ENCODE data around the genes ZBTB22 and ITPR3.

DNA sequence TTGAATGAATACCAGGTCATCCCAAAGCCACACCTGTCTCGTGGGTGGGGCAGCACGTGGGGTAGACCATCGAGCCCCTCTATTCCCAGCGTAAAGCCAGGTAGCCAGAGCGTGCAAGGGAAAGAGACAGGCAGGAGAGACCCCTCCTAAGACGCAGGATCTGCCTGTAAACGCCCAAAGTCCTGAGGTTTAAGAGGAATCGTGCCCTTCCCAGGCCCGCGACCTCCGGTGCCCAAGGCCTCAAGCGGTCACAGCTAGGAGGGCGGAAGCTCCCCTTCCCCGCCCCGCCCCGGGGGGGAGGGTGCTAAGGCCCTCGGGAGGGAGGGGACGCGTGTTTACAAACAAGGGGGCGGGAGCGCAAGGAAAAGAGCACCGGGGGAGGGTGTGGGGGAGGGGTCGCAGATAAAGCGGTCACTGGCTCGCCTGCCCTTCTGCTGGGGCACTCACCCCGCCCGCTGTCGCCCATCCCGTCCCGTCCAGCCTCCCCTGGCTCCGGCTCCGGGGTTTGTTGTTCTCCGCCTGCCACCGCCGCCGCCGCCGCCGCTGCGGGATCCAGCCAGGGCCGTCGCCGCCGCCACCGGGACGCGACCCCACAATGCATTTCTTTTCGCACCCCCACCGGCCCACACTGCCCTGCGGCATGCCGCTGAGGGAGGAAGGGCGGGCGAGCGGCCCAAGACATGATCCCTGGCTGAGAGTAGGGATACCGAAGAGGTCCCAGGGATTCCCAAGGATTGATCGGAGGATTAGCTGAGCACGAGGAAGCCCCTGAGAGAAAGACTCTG lies 478 bp downstream of the RXRB start:
CAGE:
- cytosol, long polyA minus RNA: no peak
- cytosol, long polyA plus RNA: no peak
- long polyA plus RNA: no peak
- nucleus, long polyA minus RNA: no peak
- nucleus, long polyA plus RNA: no peak

GRCh38 chr6:33250288-33251051 lies 21.2 kb downstream of the VPS52 start:
CAGE:
- cytosol, long polyA minus RNA: no peak
- cytosol, long polyA plus RNA: no peak
- long polyA plus RNA: no peak
- nucleus, long polyA minus RNA: no peak
- nucleus, long polyA plus RNA: no peak

CAGE:
- cytosol, long polyA minus RNA: no peak
- cytosol, long polyA plus RNA: no peak
- long polyA plus RNA: no peak
- nucleus, long polyA minus RNA: no peak
- nucleus, long polyA plus RNA: no peak
Observed at GRCh38 chr6:33317302-33318688, at the start of gene ZBTB22. Gene ZBTB22 (minus strand): TSS chr6:33317744.

DNA sequence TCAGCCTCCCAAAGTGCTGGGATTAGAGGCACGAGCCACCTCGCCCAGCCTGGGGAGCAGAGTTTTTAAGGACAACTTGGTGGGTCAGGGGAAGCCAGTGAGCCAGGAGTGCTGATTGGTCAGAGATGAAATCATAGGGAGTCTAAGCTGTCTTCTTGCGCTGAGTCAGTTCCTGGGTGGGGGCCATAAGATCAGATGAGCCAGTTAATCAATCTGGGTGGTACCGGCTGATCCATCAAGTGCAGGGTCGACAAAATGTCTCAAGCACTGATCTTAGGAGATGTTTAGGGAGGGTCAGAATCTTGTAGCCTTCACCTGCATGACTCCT lies 15.7 kb upstream of the KIFC1 start:
CAGE:
- cytosol, long polyA minus RNA: no peak
- cytosol, long polyA plus RNA: no peak
- long polyA plus RNA: no peak
- nucleus, long polyA minus RNA: no peak
- nucleus, long polyA plus RNA: no peak

DNA sequence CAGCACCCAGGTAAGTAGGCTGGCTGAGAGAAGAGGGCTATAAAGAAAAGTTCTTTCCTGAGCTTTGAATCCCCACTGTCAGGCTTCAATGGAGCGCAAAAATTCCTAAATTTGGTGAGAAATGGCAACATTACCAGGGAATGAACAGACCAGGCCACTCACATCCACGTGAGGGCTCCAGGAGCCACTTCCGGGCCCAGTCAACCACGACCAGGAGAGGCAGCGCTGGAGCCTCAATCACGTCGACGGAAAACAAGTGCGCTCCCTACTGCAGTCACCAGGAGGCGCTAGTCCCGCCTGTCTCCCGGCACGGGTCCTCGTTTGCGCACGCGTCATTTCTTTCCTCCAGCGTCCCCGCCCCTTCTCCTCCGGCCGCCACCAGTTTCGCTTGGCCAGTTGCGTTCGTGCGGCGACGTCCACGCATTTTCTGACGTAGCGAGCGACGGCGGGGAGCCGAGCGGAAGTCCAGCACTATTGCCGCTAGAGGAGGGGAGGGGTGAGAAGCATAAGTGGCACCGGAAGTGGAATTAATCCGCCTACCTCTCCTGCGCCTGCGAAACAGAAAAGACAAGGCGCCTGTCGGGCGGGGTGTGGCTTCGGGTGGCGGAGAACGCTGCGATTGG lies 382 bp upstream of the KIFC1 start:
CAGE:
- cytosol, long polyA minus RNA: start-site peak on the plus strand centred at position 566 of the sequence, 10 bp wide, 8 reads
- cytosol, long polyA plus RNA: no peak
- long polyA plus RNA: no peak
- nucleus, long polyA minus RNA: no peak
- nucleus, long polyA plus RNA: no peak

GRCh38 chr6:33403401-33404212 lies 7.2 kb upstream of the PHF1 start:
CAGE:
- cytosol, long polyA minus RNA: no peak
- cytosol, long polyA plus RNA: no peak
- long polyA plus RNA: no peak
- nucleus, long polyA minus RNA: no peak
- nucleus, long polyA plus RNA: no peak

DNA sequence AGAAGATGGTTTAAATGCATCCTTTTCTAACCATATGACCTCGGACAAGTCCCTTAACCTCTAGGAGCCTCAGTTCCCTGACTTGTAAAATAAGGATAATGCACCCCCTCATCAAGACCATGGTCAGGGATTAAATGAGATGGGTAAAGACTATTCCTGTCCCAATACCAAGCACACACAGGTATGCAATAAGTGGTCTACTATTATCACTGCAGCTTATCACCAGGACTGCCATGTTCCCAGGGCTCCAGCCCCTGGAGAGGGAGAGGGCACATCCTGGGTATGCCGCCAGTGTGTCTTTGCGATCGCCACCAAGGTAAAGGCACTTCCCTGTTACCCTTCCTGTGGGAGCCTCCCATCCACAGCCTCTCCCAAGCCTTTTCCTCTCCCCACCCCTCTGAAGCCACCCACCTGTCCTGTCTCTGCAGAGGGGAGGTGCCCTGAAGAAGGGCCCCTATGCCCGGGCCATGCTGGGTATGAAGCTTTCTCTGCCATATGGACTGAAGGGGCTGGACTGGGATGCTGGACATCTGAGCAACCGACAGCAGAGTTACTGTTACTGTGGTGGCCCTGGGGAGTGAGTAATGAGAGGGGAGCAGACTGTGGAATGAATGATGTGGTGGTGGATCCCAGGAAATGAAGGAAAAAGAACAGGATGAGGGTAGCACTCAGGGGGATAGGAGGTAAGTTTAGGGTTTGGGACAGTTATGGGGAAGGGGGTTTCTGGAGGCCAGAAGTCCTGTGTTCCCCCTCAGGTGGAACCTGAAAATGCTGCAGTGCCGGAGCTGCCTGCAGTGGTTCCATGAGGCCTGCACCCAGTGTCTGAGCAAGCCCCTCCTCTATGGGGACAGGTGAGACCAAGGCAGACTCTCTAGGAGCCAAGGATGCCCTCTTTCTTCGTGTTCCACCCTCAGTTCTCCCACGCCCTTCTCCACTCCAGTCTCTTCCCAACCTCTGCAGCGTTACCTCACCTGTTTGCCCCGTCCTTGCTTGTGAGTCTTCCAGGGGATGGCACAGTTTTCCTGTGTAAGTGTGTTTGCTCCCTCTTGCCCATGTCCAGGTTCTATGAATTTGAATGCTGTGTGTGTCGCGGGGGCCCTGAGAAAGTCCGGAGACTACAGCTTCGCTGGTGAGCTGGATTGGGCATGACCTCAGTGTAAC lies 2.5 kb downstream of the PHF1 start:
CAGE:
- cytosol, long polyA minus RNA: no peak
- cytosol, long polyA plus RNA: no peak
- long polyA plus RNA: no peak
- nucleus, long polyA minus RNA: no peak
- nucleus, long polyA plus RNA: no peak

DNA sequence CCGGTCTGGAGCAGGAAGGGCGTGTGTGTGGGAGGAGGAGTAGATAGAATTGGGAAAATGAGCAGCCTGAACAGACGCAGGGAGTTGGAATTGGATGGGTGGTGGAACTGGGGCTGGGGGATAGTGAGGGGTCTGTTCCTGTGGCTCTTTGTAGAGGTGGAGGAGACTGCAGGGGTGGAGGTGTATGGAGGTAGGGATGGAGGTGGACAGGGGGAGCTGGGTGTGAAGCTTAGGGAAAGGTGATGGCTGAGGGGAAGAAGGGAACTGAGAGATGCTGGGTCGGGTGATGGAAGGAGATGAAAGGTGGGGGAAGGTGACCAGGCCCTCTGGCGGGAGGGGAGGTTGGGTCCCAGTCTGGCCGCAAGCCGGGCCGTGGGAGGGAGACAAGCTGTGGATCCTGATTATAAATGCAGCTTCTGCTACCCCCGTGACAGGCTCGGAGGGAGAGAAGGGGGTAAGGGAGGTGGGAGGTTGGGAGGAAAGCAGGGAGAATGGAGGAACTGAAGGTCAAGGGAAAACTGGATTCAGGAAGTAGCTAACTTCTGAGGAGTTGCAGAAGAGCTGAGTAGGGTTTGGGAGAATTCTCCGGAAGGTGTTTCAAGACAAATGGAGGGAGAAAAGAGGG lies 5.2 kb downstream of the SYNGAP1 start:
CAGE:
- cytosol, long polyA minus RNA: no peak
- cytosol, long polyA plus RNA: no peak
- long polyA plus RNA: no peak
- nucleus, long polyA minus RNA: no peak
- nucleus, long polyA plus RNA: no peak

GRCh38 chr6:33431783-33432541 lies 12.1 kb downstream of the SYNGAP1 start:
CAGE:
- cytosol, long polyA minus RNA: no peak
- cytosol, long polyA plus RNA: no peak
- long polyA plus RNA: no peak
- nucleus, long polyA minus RNA: no peak
- nucleus, long polyA plus RNA: no peak

DNA sequence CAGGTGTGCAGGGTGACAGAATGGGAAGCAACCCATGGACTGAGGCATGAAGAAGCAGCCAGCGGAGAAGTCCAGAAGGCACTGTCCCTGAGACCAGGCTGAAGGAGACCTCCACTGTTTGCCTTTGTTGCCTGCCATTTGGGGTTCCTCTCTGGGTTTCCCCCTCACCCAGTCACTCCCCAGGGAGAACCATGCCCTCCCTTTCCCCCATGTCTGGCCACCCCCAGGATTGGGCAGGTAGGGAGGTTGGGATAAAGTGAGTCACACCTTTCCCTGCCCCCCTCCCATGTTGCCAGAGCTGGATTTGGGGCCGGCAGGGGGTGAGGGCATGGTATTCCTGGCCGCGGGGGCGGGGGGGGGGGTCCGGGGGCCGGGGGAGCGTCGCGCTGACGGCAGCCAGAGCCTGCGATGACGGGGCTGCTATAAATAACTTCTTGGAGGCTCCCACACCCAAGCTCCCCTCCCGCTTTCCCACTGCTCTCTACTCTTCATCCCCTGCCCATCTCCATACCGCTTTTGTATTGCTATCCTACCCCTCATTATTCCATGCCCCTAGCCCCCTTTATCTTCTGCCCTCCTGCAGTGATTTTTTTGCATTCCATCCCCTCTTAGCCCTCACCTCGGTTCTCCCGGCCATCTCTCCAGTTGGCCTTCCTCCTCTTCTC lies 13.6 kb downstream of the SYNGAP1 start:
CAGE:
- cytosol, long polyA minus RNA: no peak
- cytosol, long polyA plus RNA: no peak
- long polyA plus RNA: no peak
- nucleus, long polyA minus RNA: no peak
- nucleus, long polyA plus RNA: no peak

DNA sequence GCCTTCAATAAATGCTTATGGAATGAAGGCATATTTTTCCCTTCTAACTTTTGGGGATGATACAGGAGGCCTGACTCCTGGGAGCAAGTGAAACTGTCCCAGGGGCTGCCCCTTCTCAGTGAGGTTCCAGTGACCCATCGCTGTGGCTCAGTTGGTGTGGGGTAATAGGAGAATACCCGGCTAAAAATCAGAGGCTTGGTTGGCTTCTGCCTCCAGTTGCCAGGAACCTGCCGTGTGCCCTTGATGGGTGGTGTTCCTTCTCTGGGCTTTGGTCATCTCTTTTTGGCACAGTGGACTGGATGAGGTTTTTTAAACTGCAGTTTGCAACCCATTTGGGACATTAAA lies 1.7 kb upstream of the ITPR3 start:
CAGE:
- cytosol, long polyA minus RNA: no peak
- cytosol, long polyA plus RNA: no peak
- long polyA plus RNA: no peak
- nucleus, long polyA minus RNA: no peak
- nucleus, long polyA plus RNA: no peak

CAGE:
- cytosol, long polyA minus RNA: no peak
- cytosol, long polyA plus RNA: no peak
- long polyA plus RNA: start-site peak on the plus strand at chr6:33621375-33621443, 64 and 40 reads in 2 replicates
- nucleus, long polyA minus RNA: start-site peak on the plus strand at chr6:33621329-33621347, 88 reads; start-site peak on the plus strand at chr6:33621410-33621436, 58 reads
- nucleus, long polyA plus RNA: start-site peak on the plus strand at chr6:33621375-33621503, 72 and 71 reads in 2 replicates
Observed at GRCh38 chr6:33620724-33621752, at the start of gene ITPR3. Gene ITPR3 (plus strand): TSS chr6:33621322.

DNA sequence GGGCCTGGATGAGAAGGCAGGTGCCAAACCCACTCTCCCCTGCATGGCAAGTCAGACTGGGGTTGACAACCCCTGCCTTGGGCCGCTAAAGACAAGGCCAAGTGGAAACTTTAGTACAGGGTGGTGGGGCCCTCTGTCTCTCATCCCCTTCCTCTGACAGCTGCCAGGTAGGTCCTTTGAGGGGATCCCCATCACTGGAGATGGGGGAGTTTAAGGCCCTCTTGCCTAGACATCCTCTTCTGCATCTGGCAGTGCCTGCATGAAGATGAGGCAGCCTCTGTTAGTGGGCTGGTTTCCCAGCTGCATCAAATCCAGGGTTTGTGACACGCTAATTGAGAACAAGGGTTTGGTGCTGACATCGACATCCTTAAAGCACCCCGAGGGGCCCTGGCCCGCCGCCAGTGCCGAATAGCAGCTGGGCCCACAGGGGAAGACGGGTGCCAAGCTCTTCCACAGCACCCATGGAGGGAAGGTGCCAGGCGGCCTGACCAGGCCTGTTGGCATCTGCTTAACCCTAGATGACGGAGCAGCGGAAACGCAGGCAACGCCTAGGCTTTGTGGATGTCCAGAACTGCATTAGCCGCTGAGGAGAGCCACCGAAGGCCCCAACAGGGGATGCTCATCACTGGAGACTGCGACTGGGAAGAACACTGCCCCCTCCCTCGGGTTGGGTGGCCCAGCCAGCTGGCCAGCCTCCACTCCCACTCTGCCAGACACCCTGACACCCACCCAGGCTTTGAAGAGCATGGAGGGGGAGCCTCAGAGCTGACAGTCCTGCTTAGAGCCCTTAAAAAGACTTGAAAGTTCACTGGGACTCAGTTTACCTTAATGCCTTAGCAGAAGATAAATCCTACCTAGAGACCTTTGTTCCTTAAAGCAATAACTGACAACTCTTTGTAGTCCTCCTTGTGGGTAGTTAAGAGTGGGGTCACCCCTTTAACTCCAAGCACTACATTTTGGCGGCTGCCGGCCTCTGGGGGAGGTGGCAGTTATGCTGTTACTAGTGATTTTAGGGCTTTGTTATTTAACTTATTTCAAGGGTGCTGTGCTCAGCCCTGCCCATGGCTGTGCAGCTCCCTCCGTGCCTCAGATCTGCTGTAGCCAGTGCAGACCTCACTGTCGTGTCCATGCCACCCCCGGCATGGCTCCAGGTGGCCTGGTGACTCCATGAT lies 15.9 kb downstream of the UQCC2 start:
CAGE:
- cytosol, long polyA minus RNA: no peak
- cytosol, long polyA plus RNA: no peak
- long polyA plus RNA: no peak
- nucleus, long polyA minus RNA: no peak
- nucleus, long polyA plus RNA: no peak

GRCh38 chr6:33716830-33717800 lies 5.6 kb upstream of the UQCC2 start:
CAGE:
- cytosol, long polyA minus RNA: no peak
- cytosol, long polyA plus RNA: no peak
- long polyA plus RNA: no peak
- nucleus, long polyA minus RNA: no peak
- nucleus, long polyA plus RNA: no peak

DNA sequence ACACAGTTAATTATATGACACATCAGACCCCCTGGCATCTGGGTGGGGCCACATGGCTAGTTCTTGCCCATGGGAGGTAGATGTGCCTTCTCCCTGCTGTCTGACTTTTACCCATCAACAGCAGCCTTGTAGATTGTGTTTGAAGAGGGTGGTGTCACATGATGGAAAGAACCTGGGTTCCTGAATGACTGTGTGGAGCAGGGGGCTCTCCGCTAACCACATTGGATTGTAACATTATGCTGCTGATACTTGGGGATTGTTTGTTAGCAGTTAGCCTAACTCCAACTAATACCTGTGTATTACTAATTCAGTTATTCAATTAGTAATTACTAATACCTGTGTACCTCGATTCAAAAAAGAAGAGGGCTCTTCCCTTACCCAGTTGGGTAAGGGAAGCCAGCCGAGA lies 7.3 kb upstream of the UQCC2 start:
CAGE:
- cytosol, long polyA minus RNA: no peak
- cytosol, long polyA plus RNA: no peak
- long polyA plus RNA: no peak
- nucleus, long polyA minus RNA: no peak
- nucleus, long polyA plus RNA: no peak

DNA sequence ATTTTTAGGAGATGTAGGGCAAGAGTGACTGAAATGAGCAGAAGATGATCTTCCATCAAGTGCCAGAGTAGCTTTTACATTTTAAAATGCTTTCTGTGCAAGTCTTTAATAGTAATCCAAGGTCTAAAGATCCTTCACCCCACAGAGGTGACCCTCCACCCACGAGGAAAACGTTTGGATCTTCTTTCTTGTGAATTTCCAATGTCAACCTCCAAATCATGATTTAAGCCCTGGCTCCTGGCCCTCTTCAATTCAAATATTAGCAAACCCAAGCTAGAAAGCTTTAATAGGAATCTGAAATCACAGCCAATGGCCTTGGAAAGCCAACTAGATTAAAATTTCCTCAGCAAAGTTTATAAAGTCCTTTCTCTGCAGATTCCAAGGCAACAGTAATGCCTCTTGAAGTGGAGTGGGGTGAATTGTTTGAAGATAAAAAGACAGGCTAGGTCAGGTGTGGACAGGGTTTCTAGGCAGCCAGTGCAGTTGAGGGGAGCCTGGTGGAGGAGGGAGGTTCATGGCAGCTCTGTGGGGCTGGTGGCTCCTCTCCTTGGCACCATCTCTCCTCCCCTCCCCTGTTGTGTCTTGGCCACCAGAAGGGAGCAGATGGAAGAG lies 11.9 kb upstream of the UQCC2 start:
CAGE:
- cytosol, long polyA minus RNA: no peak
- cytosol, long polyA plus RNA: no peak
- long polyA plus RNA: no peak
- nucleus, long polyA minus RNA: no peak
- nucleus, long polyA plus RNA: no peak

DNA sequence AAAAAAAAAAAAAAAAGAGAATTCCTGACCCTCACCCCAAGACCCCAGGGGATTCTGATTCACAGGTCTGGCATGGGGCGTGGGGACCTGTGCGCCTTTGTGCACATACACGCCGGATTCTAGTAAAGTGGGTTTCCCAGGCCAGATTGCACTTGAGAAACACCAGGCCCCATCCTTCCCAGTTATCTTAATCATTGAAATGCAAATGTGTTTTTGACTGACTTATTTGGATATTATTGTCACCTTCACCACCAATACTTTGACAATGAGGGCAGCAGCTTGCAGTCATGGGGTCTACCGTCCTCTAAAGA lies 12.5 kb downstream of the IP6K3 start:
CAGE:
- cytosol, long polyA minus RNA: no peak
- cytosol, long polyA plus RNA: no peak
- long polyA plus RNA: no peak
- nucleus, long polyA minus RNA: no peak
- nucleus, long polyA plus RNA: no peak

CAGE:
- cytosol, long polyA minus RNA: no peak
- cytosol, long polyA plus RNA: no peak
- long polyA plus RNA: no peak
- nucleus, long polyA minus RNA: no peak
- nucleus, long polyA plus RNA: no peak
Observed at GRCh38 chr6:33737125-33738007, 9.3 kb downstream of the IP6K3 start.

GRCh38 chr6:33746000-33746736 lies 537 bp downstream of the IP6K3 start:
CAGE:
- cytosol, long polyA minus RNA: no peak
- cytosol, long polyA plus RNA: no peak
- long polyA plus RNA: no peak
- nucleus, long polyA minus RNA: no peak
- nucleus, long polyA plus RNA: no peak

CAGE:
- cytosol, long polyA minus RNA: no peak
- cytosol, long polyA plus RNA: no peak
- long polyA plus RNA: no peak
- nucleus, long polyA minus RNA: no peak
- nucleus, long polyA plus RNA: no peak
Observed at GRCh38 chr6:33748393-33749386, 2.0 kb upstream of the IP6K3 start.

All from keratinocyte (primary cell).